GM06990 (cell line): ENCODE measurements around a stretch of chr2.

DNA sequence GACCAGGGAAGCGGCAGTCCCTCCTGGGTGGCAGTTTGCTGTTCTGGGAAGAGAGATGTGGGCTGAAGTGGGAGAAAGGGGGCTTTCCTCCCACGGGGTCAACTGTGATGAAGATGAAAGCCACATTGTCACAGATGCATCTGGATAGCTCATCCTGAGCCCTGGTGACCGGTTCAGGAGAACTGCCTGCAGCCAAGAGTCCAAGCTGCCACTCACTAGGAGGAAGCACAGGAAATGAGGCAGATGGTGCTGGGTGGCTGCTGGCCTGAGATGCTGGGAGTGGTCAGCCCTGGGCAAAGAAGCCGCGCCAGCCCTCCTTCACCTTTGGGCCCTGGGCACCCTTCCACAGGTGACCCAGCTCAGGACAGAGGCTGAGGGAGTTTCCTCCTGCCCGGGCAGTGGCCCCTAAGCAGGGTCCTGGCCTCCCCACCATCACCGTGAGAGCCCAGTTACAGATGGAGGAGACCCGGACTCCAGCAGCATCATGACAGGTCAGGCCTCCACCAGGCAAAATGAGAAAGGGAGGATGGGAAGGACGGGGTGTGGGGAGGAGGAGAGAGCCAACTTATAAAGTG, 92.9 kb upstream of the PKDCC start:
- RRBS = 63% methylated on average over 3 of the region's 9 CpGs

- RRBS = no CpG with 5 or more reads among the region's 1 CpG
Measured at GRCh38 chr2:42128035-42128405, 41.1 kb upstream of the EML4 start.

- RRBS = 28% methylated on average over 4 of the region's 17 CpGs
Measured at GRCh38 chr2:42141599-42142778, 27.2 kb upstream of the EML4 start.

- RRBS = no CpG with 5 or more reads among the region's 8 CpGs
Measured at GRCh38 chr2:42142779-42143419, 26.3 kb upstream of the EML4 start.

DNA sequence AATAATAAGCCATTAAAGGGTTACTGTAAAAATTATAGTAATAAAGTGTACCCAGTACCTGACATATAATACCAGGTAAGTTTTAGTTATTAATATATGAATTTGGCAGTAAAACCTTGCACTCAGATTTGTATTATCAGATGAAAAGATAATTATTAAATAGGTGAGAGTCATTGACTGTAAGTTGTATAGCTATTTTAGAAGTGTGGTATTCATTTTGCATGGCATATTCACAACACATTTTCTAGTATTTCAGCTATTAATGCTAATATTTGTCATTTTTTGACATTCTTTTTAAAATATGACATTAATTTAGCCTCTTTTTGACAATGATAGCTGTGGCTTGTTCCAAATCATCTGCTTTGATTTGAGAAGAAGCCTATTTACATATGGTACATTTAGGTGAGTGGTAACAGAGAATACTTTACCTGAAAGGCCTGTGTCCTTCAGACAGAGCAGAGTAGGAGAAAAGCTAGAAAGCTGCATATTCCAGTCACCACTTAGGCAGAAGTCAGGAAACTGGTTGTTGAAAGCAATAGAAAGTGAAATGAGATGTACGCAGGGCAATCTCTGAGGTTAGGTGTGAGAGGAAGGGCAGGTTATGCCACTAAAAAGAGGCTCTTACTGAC, 93.8 kb downstream of the COX7A2L start:
- RRBS = no CpG with 5 or more reads among the region's 1 CpG

DNA sequence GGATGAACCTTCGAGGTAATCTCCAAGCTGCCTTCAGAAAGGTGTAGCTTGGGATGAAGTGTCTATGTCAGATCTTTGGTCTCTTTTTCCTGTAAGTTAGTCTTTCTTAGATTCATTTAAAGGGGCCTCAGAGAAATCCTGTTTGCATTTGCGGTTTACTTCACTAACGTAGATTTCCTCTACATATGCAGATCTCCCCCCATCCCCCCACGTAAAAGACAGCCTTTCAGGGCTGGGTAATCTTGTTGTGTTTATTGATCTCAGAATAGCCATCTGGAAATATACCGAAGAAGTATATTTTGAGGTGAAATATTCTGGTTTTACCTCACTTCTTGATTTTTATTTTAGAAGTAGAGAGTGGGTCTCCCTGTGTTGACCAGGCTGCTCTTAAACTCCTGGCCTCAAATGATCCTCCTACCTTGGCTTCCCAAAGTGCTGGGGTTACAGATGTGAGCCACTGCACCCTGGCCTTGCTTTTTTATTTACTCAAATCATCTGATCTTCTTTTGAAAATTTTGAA, 83.8 kb downstream of the MTA3 start:
- RRBS = no CpG with 5 or more reads among the region's 5 CpGs

DNA sequence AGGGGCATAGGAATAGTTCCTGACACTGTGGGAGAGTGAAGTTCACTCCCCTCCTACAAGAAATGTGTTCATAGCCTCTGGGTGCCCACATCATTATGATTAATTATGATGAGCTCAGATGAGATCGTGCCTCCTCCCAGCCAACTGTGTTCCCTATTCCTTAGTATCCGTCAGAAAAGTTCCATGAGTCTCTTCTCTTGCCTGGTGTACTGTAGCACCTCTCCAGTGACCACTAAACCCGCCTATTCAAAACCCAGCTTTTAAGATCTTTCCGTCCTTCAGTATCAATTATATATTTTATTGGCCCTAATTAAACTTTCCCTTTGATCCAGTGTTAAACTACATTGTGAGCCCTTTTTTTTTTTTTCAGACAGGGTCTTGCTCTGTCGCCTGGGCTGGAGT, 11.4 kb downstream of the OXER1 start:
- RRBS = no CpG with 5 or more reads among the region's 5 CpGs

DNA sequence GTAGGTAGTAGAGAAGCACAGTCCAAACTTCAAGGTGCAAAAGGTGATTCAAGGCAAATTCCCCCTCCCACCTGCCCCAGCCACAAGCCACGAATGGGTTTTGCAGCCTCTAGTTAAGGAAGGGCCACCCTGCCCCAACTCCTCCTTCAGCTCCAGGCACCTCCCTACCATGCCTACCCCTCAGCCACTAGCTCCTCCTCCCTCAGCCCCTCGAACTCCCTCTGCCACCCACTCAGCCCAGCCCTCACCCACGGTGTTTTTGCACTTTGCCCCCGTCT, 4.6 kb downstream of the HAAO start:
- RRBS = no CpG with 5 or more reads among the region's 4 CpGs

GRCh38 chr2:42948969-42949502, 156.7 kb upstream of the HAAO start:
- RRBS = no CpG with 5 or more reads among the region's 6 CpGs

- RRBS = no CpG with 5 or more reads among the region's 2 CpGs
Measured at GRCh38 chr2:42967914-42968145, 175.4 kb upstream of the HAAO start.

DNA sequence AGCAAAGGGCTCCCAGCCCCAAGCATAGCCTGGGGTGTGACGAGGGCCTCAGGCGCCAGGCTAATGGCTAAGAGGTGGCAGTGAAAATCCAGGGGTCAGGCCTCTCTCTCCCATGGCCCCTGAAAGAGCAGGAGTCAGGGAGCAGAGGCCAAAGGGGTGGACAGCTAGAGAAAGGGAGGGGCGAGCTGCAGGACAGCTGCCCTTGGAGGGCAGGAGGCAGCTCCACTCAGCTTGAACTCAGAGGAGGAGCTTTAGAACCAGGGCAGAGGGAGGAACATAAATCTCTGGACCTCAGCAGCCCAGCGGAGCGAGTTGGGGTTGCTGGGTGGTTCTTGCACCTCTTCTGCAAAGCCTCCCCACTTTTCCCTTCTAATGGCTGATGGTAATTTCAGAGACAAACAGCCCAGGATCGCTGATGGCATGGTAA, 155.2 kb downstream of the ZFP36L2 start:
- RRBS = no CpG with 5 or more reads among the region's 6 CpGs

- RRBS = no CpG with 5 or more reads among the region's 20 CpGs
Measured at GRCh38 chr2:43134363-43134968, 91.9 kb downstream of the ZFP36L2 start.

DNA sequence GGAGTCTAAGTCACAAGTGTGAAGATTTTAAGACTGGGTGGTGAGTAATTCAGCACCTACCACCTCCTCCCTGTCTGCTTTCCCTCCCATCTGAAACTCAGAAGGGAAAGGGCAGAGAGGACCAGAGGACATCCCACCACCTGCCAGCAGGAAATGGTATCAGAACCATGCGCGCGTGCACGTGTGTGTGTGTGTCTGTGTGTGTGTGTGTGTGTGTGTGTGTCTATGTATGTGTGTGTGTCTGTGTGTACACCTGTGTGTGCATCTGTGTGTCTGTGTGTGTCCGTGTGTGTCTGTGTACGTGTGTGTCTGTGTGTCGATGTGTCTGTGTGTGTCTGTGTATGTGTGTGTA, 76.9 kb downstream of the ZFP36L2 start:
- RRBS = no CpG with 5 or more reads among the region's 7 CpGs

GRCh38 chr2:43152140-43152802, 74.1 kb downstream of the ZFP36L2 start:
- RRBS = no CpG with 5 or more reads among the region's 9 CpGs

DNA sequence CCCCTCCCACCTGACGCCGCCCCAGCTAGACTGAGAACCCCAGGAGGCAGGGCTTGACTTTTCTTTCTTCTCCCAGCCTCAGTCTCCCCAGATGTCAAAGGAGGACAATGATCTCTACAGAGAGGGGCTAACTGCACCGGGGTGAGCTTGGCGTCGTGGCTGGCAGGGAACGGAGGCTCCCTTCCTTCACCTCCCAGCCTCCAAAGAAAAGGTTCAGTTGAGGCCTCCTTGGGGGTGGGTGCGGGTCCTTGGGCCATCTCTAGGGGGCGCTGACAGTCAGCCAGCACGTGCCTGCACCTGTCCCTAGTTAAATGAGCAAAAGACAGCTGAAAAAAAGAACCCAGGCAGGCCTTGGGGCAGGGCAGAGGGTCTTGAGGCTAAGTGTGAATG, 56.5 kb downstream of the ZFP36L2 start:
- RRBS = no CpG with 5 or more reads among the region's 9 CpGs

DNA sequence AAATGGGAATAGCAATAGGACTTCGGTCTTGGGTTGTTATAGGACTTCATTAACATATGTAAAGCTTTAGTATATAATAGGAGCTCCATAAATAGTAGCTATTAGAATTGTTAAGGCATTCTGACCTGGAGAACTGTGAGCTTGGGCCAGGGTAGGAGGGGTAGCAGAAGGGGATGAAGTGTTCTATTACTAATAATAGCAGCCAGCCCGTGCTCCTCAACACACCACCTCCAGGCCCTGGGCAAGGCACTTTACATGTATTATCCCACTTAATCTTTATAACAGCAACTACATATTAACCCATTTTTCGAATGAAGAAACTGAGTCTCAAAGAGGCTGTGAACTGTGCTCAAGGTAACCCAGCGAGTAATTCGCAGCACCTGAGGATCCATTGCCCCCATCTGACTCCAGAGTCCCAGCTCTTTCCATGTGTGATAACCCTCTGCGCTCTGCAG, 10.5 kb downstream of the ZFP36L2 start:
- RRBS = no CpG with 5 or more reads among the region's 6 CpGs

- RRBS = no CpG with 5 or more reads among the region's 8 CpGs
Measured at GRCh38 chr2:43219654-43219884, 6.8 kb downstream of the ZFP36L2 start.

- RRBS = no CpG with 5 or more reads among the region's 4 CpGs
Measured at GRCh38 chr2:43220783-43220956, 5.7 kb downstream of the ZFP36L2 start.

- RRBS = no CpG with 5 or more reads among the region's 5 CpGs
Measured at GRCh38 chr2:43251215-43251716, 24.9 kb upstream of the ZFP36L2 start.

GRCh38 chr2:43264853-43265349, 38.5 kb upstream of the ZFP36L2 start:
- RRBS = no CpG with 5 or more reads among the region's 7 CpGs